Sciatic nerve (tissue), 1 donor: ENCODE measurements around the gene ZHX3.

GRCh38 chr20:41095220-41096090 is 41.9 kb upstream of the PLCG1 start:
- PRO-cap, result no peak

- PRO-cap, result bidirectional peak, plus-strand start at chr20:41136959, minus-strand start at chr20:41136878
Observed at GRCh38 chr20:41136678-41137321, 543 bp upstream of the PLCG1 start.

GRCh38 chr20:41145710-41146319 is 8.5 kb downstream of the PLCG1 start:
- PRO-cap, result no peak

DNA sequence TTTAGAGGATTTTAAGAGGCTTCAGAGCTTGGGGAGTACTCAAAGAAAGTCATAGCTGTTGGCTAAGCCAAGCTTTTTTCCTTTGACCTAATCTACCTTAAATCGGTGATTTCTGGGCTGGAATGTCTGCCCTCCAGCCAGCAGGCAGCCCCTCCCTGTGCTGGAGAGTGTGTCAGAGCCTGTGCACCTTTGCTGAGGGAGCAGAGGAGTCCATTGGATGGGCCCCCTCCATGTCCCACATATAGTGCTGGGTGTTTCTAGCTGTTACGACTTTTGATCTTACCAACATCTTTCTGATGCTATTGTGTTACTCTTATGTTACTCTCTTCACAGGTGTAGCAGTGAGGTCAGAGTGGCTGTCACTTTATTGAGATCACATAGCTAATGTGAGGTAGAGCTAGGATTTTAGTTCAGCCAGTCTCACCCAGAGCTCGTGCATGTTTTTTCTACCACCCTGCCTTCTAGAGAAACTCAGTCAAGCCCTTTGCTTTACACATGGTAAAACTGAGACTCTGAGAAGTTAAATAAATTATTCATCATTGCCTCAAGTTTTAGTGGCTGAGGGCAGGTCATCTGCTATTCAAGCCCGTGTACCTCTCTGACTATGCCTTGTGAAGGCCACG is 21.1 kb downstream of the PLCG1 start:
- PRO-cap, result no peak

GRCh38 chr20:41162392-41162781 is 25.0 kb downstream of the PLCG1 start:
- PRO-cap, result no peak

DNA sequence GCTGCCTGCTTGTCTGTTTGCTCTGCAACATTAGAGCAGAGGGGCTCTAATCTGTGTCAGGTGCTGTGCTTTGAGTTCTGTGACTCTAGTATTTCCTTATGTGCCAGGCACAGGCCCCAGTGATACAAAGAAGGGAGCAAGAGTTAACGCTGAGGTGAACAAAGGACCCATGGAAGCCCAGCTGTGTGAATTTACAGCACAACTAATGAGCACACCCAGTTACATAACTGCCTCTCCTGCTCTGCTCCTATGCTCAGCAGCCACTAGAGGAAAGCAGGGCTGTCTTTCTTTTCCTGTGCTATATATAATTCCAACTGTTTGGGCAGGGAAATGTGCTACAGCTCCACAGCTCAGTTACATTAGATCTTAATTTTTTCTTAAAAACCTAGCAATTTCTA is 72.2 kb downstream of the ZHX3 start:
- PRO-cap, result no peak

GRCh38 chr20:41284408-41285311 is 32.9 kb downstream of the ZHX3 start:
- PRO-cap, result no peak

DNA sequence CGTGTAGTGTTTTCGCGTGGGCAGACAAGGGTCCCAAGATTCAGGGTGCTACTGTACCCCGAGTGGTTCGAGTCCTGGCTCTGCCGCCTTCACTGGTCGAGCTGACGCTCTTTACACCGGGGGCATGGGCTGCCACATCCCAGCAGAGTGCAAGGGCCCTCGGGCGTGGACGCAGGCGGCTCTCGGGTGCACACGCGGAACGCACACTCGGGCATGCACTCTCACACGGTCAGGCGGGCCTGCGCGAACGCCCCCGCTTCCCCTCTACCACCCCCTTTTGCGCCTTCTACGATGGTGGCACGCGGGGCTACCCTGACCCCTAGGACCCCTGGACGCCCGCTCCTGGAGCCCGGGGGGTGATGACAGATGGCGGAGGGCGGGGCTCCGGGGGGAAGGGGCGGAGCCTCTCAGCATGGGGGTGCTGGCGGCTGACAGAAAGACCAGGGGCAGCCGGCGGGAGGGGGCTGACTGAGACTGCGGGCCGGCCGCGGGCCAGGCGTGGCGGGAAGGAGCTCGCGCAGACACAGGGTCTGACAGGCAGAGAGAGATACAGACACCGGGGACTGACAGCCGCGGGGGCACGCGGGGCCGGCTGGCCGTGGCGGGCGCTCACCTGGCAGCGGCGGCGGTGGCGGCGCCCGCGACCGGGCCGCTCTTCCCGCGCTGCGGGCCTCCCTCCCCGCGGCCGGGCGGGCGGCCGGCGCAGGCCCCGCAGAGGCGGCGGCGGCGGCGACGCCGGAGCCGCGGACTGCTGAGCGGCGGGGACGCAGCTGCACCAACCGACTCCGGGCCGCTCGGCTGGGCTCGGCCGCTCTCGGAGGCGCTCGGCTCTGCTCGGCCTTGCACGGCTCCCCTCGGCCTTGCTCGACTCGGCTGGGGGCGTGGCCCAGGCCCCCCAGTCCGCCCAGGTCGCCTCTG is at the start of gene ZHX3:
TSS of gene ZHX3 (minus strand) at position 836 of the 918 bp plus-strand sequence.
- PRO-cap, result bidirectional peak, plus-strand start at position 467 of the sequence, minus-strand start at position 188 of the sequence; bidirectional peak, plus-strand start outside the sequence, minus-strand start at position 800 of the sequence

GRCh38 chr20:41450883-41451151 is 84.2 kb upstream of the EMILIN3 start:
- PRO-cap, result no peak

GRCh38 chr20:41617257-41617899 is 799 bp downstream of the CHD6 start:
- PRO-cap, result bidirectional peak, plus-strand start at chr20:41617832, minus-strand start at chr20:41617787

GRCh38 chr20:41696371-41697083 is 78.3 kb upstream of the CHD6 start:
- PRO-cap, result no peak

DNA sequence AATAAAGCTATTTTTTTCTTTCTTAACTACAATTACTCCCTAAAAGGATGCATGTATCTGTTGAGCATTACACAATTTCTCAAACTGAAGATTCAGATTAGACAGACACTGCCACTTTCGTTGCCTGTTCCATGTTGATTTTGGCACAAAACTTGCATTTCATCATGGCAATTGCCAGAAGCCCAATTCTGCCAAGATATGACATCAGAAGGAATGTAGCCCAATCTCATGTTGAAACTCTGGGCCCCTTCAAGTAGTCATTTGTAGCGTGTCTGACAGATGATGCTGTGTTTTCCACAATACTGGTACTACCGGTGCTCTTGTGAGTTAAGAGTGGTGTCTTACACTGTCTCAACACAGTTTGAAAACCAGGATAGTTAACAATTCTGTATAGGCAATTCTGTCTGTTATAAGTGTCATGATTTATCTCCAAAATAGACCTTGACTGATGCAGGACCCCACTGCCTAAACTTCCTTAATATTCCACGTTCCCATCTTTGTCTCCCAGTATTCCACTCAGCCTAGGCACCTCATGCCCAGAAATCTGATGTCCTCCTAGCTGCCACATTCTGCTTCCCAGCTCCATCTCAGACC is 705.3 kb downstream of the PTPRT start:
- PRO-cap, result no peak

GRCh38 chr20:43457947-43458179 is 167 bp downstream of the SRSF6 start:
- PRO-cap, result no peak

- PRO-cap, result no peak
Observed at GRCh38 chr20:43459981-43460396, 2.3 kb downstream of the SRSF6 start.

DNA sequence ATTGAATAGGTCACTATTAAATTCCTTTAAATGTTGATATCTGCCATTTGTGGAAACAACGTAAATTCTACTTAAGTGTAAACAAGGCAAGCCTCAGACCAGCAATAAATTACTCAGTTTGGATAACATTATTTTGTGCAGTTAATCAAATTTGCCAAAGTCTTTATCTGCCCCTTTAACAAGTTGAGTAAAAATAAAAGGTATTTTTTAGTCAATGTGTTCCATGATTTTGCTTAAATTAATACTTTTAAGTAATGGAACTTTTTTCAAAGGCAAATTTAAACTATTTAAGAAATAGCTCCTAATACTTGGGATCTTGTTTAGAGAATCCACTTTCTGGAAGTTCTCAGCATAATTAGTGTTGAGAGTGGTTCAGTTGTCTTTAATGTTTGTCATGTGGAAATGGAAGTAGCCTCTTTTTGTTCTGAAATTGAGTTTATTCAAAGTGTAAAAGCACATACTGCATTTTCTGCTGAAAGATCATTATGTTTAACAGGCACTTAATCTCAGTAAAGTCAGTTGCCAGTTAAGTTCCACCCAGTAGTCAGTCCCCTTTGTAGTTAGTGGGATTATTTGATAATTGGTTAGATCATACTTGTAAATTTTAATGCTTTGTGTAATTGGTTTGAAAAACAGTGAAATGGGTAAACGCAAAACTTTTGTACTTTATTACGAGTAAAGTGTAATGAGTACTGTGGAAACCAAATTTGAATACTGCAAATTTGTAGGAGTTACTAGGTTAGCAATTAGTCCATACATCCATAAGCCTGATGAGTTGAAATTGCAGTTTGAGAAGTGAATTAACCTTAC is 4.1 kb downstream of the SRSF6 start:
- PRO-cap, result no peak

DNA sequence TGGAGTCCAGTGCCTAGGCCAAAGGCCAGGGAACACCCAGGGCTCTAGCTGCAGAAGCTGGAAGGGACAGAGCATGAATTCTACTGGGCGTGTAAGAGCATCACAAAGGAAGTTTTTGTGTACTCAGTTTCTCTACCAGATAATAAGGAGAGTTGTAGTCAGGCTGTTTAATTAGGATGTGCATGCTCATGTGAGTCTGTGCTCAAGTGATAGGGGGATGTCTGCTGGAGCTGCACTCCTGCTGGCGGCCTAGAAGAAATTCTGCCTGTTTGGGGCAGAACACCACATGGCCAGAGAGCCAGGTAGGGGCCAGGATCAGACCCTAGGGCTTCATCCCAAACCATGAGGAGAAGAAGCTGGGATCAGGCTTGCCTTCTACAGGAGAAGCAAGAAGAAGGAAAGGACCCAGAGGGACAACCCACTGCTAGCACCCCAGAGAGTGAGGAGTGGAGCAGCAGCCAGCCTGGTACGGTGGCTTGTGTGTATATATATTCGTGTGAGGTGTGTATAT is 8.3 kb downstream of the L3MBTL1 start:
- PRO-cap, result no peak

- PRO-cap, result no peak
Observed at GRCh38 chr20:43583785-43584248, 6.9 kb upstream of the IFT52 start.

- PRO-cap, result no peak
Observed at GRCh38 chr20:43814671-43815036, 87.9 kb upstream of the GTSF1L start.

- PRO-cap, result unidirectional peak, minus-strand start at chr20:43849961
Observed at GRCh38 chr20:43849758-43850449, 64.7 kb upstream of the TOX2 start.

DNA sequence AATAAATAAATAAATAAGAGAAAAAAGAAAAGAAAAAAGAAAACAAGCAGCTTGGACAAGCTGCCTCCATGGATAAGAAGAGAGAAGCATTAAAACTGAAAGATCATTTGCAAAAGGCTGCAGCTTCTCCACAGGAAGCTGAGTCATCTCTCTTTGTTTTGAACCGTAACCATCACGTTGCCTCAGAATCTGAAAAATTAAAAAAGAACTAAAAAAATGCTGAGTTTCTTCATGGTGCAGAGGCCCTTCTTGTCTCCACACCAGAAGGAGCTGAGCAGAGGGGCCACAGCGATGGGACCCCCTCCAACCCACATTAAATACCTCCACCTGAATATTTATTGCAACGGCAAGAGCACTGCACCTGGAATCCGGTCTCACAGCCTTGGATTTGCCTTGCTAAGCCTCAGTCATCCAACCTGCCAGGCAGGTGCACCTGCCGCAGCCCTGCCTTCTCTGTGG is 28.1 kb downstream of the TOX2 start:
- PRO-cap, result no peak